LNCaP clone FGC (cell line): Measurements from ENCODE around the genes EDC4 and NFATC3.

- RRBS, 2 experiments: 6 to 8% methylated on average over 6 of the region's 35 CpGs
Measured at GRCh38 chr16:67661187-67661748, 508 bp downstream of the PARD6A start.

DNA sequence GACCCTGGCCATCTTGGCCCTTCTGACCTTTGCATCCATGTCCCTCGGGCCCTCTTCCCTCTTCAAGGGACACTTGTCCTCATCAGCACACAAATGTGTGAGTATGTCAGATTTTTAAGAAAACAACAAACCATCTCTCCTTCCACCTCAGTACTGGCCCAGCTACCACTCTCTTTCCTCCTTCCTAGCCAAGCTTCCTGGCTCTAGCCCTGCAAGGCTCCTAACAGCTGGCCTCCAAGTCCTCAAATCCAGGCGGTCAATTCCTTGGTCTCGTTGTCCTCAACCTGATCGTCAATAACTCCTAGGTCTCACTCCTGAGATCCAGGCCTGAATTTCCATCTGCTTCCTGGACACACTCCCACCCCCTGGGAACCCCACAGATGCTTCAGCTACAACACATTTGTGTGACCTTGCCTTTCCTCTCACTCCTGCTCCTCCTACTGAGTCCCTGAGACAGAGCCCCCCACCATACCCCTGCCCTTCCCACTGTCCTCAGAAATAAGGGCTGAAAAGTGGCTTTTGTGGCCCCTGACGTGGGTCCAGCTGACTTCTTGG is 2.4 kb downstream of the ENKD1 start:
- RRBS, 2 experiments: no CpG with 5 or more reads among the region's 5 CpGs

DNA sequence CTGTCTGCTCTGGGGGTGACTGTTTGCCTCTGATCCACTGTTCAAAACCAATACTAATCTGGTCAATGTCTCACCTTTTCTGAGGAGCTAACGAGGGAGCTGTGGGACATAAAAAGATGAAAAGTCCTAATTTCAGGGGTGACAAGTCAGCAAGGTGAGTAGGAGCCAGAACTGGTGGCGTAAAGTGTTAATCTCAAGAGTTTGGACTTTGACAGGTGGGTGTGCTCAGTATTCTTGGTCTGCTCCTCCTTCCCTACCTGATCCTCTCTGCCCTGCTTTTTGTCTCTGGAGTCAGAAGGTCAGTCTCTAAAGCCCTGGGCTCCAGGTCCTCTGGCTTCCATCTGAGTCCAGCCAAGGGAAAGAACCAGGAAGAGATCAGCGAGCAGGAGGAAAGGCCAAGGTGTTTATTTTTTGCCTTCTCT is 21.4 kb downstream of the GFOD2 start:
- RRBS, 2 experiments: no CpG with 5 or more reads among the region's 3 CpGs

DNA sequence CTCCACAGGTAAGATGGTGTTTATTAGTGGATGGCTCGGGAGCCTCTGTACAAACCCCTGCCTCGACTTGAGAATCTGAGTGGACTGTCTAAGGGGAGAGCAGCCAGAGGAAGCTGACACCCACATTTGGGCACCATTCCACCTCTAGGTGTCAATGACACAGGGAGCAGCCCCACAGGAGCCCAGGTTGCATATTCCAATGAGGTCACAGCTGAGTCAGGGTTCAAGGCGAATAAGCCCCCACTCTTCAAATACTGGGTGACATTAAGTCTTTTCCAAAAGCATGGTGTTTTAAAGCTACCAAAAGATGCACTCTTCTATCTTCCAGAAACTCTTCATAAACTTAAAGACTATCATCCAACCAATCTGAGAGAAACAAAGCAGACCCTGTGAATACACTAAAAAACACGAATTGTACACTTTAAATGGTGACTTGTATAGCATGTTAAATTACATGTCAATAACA is 31.8 kb downstream of the RANBP10 start:
- RRBS, 2 experiments: no CpG with 5 or more reads among the region's 4 CpGs

DNA sequence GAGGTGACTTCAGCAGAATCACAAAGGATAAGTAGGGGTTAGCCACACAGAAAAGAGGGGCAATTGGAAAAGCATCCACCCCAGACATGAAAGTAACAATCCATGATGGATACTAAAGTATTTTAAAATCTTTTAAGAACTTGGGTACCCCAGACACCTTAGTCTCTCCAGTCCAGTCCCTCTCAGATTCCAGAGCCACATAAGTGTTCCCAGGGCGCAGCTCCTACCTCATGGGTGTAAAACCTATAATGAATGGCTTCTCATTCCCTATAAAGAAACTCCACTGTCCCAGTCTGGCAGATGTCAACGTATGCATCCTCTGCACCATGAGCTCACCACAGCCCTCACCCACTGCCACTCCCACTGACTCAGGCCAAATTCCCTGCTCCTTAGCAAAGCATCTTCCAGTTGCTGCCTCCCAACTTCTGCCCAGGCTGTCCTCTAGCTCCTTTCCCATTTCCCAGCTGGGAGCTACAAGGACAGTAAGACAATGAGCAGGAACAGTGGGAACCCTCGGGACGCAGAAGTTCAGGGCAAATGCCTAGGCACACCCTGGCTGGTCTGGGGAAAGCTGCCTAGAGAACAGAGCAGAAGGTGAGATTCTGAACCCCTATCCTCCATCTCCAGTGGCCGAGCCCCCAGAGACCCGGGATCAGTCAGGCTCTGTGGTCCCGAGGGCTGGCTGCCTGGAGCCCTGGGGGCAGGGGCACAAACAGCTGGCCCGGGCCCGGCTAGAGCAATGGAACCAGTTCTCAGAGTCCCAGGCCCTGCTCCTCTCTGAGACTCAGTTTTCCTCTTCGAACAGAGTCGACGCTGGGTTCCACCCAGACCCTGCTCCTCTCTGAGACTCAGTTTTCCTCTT is 9.1 kb upstream of the THAP11 start:
- RRBS, 2 experiments: 1 to 3% methylated on average over 3 of the region's 12 CpGs

DNA sequence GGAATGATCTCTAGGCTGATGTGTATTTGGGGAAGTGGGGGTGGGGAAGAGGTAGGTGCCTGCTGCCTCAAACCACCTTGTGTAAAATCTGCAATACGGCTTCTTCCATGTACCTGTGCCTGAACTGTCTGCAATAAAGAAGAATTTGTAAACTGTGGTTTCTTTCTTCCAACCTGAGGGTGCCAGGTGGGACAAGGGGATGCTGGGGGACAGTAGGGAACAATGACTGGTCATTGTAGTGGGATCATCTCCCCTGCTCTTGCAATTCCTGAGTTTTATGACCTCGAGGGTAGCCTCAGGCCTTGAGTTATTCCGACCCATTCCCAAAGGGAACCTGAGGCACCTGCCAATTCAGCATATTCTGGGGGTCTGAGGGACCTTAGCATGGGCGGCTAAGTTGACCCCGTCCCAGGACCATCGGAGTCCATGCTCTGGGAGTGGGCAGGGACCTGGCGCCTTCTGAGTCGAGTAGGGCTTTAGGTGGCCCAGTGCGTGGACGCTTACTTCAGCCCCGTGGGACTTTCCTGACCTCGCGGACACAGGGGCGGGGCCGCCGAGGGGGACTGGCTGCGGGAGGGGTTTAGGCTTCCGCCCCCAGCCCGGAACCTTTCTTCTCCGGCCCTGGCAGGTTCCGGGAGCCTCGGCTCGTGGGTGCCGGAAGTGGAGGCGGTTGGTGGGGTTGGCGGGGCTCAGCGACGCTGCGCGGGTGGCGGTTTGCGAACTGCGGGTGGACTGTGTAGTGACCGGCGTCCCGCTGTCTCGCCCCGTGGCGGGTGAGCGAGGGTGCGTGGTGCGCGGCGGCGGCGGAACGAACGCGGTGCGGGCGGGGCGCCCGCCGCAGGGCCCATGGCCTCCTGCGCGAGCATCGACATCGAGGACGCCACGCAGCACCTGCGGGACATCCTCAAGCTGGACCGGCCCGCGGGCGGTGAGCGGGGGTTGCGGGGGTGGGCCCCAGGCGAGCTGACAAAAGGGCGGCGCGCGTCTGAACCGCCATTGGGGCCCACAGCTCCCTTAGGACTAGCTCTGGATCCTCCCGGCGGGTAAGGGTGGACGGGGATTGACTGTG is at the start of gene EDC4:
EDC4 (plus strand) TSS at position 637 of the 1,069 bp plus-strand sequence.
- RRBS, 2 experiments: 1 to 2% methylated on average over 7 of the region's 76 CpGs

- RRBS, 2 experiments: no CpG with 5 or more reads among the region's 33 CpGs
Measured at GRCh38 chr16:67945755-67946494, 2.0 kb upstream of the LCAT start.

DNA sequence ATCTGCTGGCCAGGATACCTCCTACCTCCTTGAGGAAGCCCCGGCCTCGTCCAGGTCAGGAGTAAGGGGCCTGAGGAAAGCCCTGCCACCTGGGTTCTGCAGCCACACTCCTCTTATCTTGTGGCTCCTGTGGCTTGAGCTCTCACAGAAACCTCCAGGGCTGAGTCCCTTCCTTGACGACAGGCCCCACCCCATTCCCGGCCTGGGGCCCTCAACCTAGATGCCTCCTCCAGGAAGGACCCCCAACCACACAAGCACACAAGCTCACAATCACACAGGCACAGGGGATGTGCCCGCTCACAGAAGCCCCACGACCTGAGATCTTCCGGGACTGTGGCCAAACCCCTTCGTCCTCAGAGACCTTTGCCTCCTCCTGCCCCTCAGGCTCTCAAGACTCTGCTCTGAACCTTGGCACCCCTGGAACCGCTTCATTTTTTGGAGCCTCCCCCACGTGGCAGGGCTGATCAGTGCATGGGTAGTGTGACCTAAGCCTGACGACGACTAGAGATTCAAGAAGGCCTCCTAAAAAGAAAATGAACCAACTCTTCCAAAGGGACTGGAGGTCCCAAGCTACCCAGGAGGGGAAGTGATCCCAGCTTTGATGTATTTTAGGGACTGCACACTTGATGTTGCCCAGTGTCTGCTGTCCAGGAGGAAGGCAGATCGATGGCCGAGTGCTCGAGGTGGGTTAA is 5.0 kb downstream of the DPEP2 start:
- RRBS, 2 experiments: 21 to 50% methylated on average over 1 of the region's 15 CpGs

DNA sequence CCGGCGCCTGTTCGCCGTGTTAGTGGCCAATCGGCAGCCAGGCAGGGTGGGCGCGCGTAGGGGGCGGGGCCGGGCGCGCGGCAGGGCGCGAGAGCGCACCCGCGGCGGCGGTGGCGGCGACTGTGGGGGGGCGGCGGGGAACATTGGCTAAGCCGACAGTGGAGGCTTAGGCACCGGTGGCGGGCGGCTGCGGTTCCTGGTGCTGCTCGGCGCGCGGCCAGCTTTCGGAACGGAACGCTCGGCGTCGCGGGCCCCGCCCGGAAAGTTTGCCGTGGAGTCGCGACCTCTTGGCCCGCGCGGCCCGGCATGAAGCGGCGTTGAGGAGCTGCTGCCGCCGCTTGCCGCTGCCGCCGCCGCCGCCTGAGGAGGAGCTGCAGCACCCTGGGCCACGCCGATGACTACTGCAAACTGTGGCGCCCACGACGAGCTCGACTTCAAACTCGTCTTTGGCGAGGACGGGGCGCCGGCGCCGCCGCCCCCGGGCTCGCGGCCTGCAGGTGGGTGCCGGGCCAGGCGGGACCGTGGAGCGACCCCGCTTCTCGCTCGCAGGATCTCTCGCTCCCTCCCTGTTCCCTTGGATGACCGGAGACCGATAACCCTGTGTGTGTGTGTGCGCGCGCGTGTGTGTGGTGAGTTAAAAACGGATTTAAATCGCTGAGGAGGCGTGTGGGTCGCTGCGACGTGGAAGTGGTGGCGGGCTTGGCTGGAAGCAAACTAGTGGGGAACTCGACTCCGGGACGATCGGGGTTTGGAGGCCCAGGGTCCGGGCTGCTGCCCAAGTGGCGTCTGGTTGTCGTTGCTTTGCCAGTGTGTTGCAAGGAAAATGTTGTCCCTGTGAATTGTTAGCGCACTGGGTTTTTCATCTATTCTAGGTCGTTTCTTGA is at the start of gene NFATC3:
NFATC3 (plus strand) TSS at position 83 of the 884 bp plus-strand sequence.
- RRBS, 2 experiments: 1% methylated on average over 47 of the region's 105 CpGs

DNA sequence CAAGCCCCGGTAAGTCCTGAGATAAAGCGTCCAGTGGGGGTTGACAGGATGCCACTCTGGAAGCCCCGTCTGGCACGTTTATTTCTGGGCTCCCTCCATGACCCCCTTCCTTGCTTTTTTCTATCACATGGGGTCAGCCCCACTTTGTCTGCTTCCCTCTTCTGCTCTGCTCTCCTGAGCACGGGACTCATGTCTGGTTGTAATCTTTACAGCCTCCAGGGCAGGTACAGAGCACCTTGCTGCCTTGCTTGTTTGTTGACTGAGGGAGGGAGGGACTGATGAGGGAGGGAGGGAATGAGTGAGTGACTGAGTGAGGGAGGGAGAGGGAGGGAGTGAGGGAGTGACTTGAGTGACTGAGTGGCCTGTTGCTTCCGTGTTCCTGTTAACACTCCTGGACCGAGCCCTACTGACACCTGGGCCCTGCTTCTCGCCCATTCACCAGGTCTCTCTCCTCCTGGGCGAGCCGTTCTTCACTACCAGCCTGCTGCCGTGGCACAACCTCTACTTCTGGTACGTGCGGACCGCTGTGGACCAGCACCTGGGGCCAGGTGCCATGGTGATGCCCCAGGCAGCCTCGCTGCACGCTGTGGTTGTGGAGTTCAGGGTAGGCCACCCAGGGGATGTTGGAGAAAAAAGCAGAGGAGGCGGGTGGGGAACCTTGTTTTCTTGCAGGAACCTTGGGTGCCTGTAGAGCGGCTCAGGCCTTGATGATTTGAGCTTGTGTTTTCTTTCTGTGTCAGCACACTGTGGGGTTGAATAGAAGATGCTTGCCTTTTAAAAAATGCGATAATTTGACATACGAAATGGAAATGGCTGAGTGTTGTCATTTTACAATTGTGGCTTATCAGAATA is 41.2 kb downstream of the PRMT7 start:
- RRBS, 2 experiments: no CpG with 5 or more reads among the region's 20 CpGs

- RRBS, 2 experiments: 91 to 94% methylated on average over 5 to 6 of the region's 13 CpGs
Measured at GRCh38 chr16:68357572-68358141, 46.8 kb downstream of the PRMT7 start.

GRCh38 chr16:68543739-68543978 is 4.6 kb downstream of the ZFP90 start:
- RRBS, 2 experiments: no CpG with 5 or more reads among the region's 4 CpGs

DNA sequence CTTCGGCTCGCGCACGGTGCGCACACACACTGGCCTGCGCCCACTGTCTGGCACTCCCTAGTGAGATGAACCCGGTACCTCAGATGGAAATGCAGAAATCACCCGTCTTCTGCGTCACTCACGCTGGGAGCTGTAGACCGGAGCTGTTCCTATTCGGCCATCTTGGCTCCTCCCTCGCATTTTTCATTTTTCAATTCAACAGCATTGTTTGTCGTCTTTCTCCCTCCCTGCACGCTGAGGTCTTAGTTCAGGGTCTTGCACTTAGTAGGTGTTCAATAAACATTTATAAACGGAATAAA is 50.2 kb downstream of the ZFP90 start:
- RRBS, 2 experiments: no CpG with 5 or more reads among the region's 16 CpGs

DNA sequence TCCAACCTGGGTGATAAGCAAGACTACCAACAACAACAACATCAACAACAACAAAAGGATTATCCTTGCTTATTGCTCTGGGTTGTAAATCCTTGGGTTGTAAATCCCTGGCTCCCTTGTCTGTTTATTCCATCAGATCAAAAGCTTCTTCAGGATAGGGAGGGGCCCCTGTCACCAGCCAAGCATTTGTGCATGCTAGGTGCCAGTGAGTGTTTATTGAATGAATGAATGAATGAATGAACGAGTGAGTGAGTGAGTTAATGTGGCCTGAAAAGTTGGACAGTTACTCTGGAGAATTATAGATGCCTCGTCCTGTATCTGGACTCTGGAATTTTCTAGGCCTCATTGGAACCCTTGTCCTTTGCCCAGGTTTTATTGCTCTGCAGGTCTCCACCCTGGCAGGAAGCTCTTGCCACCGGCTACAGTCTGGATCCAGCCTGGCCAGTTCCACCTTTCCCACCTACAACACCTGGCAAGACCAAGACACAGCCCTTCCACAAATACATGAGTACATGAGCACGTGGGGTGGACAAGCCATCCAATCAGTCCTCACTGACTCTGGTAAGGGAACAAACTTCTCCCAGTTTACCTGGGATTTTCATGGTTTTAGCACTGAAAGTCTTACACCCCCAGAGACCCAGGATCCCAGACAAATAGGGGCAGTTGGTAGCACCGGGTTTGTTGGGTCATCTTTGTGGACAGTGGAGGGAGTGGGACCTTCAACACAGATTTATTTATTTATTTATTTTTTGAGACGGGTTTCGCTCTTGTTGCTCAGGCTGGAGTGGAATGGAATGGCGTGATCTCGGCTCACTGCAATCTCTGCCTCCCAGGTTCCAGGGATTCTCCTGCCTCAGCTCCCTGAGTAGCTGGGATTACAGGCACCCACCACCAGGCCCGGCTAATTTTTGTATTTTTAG is 14.8 kb upstream of the CDH1 start:
- RRBS, 2 experiments: no CpG with 5 or more reads among the region's 10 CpGs

GRCh38 chr16:68737858-68739136 is 1.2 kb downstream of the CDH1 start:
- RRBS, 2 experiments: under 1 to 2% methylated on average over 39 of the region's 52 CpGs

GRCh38 chr16:68792397-68793339 is 50.7 kb upstream of the TANGO6 start:
- RRBS, 2 experiments: no CpG with 5 or more reads among the region's 20 CpGs

GRCh38 chr16:68813142-68813545 is 30.2 kb upstream of the TANGO6 start:
- RRBS, 2 experiments: no CpG with 5 or more reads among the region's 7 CpGs

DNA sequence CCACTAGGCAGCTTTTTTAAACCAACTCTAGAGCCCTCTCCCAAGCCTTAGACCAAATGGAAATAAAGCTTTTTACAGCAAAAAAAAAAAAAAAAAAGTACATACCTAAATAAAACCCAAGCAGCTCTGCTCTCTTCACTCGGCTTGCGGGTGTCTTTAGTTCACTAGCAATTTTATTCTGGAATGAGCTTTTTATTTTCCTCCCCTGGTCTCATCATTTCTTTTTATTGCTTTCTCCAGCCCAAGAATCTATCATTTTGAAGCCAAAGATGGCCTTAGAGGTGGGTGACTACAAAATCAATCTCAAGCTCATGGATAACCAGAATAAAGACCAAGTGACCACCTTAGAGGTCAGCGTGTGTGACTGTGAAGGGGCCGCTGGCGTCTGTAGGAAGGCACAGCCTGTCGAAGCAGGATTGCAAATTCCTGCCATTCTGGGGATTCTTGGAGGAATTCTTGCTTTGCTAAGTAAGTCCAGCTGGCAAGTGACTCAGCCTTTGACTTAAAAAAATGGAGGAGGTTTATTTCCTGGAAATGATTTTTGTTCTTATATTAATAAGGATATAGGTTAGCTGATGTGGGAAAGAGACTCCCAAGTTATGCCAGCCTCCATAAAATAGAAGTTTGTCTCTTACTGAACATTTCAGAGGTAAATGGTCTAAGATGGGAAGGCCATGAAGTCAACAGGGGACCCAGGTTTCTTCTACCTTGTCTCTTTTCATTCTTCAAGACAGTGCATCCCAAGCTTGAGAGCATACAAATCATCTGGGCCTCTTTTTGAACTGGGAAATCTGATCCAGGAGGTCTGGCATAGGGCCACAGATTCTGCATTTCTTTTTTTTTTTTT is 19.9 kb upstream of the TANGO6 start:
- RRBS, 2 experiments: no CpG with 5 or more reads among the region's 6 CpGs

- RRBS, 2 experiments: no CpG with 5 or more reads among the region's 5 CpGs
Measured at GRCh38 chr16:68916370-68916574, 72.9 kb downstream of the TANGO6 start.